ENCODE results near the genes PLEKHM3 and PTH2R.

- RRBS: 2% methylated on average over 7 of the region's 27 CpGs
Observed at GRCh38 chr2:207164499-207165353, 1.0 kb downstream of the KLF7 start.

- RRBS: under 1% methylated on average over 10 of the region's 64 CpGs
Observed at GRCh38 chr2:207166271-207166782, 579 bp upstream of the KLF7 start.

DNA sequence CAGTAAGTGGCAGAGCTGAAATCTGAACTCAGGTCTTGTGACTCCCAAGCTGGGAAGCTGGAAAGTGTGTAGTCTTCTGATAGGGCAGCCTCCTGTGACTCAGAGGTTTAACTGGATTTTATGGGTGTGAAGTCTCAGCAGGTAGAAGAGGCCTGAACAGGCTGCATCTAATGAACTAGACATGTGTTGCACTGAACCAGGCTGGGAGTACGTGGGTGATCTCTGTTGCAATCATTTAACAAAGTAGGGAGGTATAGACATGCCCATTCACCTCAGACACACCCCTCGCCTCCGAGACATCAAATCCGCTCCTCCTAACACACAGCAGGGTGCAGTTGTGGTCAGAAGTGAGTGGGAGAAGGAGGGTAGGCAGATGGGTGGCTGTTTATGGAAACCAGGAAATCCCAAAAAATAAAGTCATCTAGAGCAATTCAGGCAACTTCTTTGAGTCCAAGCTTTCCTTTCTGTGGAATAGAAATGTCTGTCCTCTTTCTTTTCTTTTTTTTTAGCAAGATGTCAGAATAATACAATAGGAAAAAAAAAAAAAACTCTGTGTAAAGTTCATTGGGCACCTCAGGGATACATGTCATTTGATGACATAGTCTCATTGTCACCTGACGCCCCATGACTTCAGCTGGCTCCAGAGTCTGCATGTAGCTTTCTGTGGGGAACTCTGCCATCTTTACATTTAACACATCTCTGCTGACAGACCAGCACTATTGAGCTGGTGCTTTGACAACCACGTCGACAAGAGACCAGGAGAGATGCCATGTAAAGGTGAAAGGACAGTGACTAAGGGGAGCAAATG lies 172.3 kb upstream of the KLF7 start:
- RRBS: no CpG with 5 or more reads among the region's 7 CpGs

DNA sequence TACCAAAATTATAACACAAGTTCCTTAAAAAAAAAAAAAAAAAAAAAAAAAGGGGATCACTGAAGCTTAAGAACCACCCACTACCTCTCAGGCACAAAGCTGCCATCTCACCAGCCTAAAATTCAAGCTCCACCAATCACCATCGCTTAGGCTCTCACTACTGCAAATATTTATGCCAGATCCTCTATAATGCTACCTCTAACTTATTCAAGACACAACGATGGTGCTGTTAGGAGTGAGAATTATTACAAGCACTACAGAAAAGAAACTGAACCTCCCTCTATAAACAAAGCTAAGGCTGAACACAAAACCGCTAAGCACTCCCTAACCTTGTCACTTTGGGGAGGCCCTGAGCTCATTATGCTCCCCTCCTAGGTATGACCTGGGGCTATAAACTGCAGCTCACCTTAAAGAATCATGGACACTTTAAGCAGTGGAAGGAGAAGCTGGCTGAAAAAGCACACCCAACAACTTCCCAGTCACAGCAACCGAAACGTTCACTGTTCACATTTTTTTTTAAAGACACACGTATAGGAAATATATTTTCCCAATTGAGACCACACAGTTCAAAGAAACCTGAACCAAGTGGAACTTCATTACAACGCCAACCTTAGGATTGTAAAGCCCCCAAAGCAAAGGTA lies 3.5 kb downstream of the FZD5 start:
- RRBS: no CpG with 5 or more reads among the region's 7 CpGs

DNA sequence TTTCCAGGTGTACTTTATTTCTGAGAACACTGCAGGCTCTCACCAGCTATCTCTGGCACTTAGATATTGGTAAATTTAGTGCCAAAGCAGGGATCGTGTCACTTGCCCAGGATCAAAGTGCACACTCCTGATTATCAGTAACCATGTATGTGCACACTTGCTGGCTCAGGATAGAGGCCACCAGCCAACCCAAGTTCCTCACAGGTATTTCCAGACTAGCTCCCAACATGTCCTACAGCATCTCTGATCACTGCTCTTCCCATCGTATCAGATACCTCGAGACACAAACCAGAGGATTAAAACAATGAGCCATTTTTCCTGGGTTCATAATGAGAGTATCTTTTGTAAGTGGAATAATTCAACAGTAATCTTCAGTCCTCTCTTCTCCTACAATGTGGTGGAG lies 5.8 kb upstream of the FZD5 start:
- RRBS: no CpG with 5 or more reads among the region's 3 CpGs

DNA sequence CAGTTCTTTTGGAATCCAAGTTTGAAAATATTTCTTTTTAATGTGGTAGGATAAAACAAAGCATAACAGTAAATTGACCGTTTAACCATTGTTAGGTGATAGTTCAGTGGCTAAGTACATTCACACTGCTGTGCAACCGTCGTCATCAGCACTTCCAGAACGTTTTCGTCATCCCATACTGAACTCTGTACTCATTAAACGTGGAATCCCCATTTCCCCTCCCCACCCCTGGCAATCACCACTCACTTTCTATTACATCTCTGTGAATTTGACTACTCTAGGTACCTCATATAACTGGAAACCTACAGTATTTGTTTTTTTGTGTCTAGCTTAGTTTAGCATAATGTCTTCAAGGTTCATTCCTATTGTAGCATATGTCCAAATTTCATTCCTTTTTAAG lies 33.0 kb upstream of the FZD5 start:
- RRBS: no CpG with 5 or more reads among the region's 6 CpGs

- RRBS: no CpG with 5 or more reads among the region's 2 CpGs
Observed at GRCh38 chr2:207844622-207844999, 74.9 kb upstream of the FZD5 start.

DNA sequence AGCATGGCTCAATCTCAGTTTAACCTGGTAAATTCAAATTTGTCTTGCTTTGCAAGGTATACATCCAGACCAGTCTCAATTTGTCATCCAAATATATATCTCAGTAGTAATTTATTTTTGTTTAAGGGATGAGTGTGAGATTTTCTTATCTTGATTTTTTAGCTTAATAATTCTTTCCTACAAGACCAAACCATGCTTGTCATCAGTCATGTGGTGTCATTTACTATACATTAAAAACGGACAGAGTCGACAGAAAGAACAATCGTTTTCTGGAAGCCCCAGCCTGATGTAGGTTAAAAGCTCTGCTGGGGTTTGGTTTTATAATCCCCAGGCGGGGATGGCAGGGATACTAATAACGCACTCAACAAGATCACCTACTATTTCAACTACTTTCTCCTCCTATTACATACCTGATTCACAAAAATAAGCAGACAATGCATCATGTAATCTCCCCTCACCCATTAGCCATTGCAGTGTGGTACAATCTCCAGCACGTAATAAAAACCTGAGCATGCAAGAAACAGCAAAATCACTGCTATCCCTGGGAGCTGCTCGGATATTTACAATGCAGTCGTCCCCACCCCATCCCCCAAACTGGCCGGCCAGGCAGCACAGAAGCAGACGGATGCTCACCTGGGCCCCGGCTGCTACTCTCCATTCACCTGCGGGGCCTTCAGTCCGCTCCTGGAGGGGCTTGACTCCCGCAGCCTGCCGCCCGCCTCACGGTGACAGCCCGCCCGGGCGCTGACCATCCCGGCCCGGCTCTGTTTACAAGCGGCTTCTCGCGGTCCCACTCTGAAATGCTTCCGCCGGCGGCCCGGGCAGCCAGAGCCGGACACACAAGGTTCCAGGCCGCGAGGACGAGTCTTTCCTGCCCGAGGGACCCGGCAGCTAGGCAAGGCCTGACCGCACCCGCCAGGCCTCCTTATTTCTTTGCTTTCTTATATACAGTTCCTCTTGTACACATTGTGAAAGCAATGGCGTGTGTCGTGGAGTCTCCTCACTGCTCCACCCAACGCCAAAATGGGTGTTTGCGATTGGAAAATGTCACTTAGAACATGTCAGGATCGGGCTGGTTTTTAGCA lies at the start of gene PLEKHM3:
Gene PLEKHM3, minus strand, starts transcription at position 772 of the 1,085 bp plus-strand sequence.
- RRBS: 3% methylated on average over 19 of the region's 42 CpGs

DNA sequence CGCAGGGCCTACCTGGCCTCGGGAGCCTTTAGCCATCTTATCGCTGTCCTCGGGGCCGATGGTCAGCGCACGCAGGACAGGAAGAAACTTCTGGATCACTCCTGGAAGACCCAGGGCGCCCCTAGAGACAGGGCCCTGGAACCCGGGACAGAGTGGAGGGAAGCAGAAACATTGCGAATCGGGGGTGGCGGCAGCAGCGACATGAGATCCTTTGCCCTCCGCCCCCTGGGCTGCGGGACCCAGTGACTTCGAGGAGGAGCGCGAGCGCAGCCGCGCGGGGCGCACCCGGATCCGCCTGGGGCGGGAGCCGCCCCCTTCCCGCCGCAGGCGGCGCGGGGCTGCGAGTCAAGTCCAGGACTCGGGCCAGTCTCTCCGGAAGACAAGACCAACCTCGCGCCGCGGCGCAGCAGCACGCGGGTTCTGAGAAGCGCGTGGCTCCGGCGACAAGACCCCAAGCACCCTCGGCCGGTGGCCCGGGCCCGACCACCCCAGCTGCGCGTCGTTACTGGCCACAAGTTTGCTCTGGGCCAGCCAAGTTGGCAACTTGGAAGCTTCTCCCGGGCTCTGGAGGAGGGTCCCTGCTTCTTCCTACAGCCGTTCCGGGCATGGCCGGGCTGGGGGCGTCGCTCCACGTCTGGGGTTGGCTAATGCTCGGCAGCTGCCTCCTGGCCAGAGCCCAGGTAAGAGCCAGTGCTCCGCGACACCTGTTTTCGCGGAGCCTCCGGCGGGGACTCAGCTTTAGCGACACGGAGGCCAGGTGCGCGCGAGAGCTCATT lies at the start of gene PTH2R:
Gene PTH2R, plus strand, starts transcription at position 354 of the 776 bp plus-strand sequence.
- RRBS: 6% methylated on average over 38 of the region's 72 CpGs

DNA sequence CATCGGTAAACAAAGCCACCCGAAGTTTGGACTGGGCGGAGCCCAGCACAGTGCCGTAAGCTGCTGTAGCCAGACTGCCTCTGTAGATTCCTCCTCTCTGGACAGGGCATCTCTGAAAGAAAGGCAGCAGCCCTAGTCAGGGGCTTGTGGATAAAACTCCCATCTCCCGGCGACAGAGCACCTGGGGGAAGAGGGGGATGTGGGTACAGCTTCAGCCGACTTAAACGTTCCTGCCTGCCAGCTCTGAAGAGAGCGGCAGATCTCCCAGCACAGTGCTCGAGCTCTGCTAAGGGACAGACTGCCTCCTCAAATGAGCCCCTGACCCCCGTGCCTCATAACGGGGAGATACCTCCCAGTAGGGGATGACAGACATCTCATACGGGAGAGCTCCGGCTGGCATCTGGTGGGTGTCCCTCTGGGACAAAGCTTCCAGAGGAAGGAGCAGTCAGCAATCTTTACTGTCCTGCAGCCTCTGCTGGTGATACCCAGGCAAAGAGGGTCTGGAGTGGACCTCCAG lies 71.3 kb downstream of the MAP2 start:
- RRBS: no CpG with 5 or more reads among the region's 14 CpGs

GRCh38 chr2:209495677-209496462 lies 72.0 kb downstream of the MAP2 start:
- RRBS: no CpG with 5 or more reads among the region's 3 CpGs

GRCh38 chr2:209896213-209896445 lies 106.3 kb upstream of the RPE start:
- RRBS: no CpG with 5 or more reads among the region's 6 CpGs

- RRBS: no CpG with 5 or more reads among the region's 9 CpGs
Observed at GRCh38 chr2:210558530-210559603, 2.5 kb downstream of the CPS1 start.

DNA sequence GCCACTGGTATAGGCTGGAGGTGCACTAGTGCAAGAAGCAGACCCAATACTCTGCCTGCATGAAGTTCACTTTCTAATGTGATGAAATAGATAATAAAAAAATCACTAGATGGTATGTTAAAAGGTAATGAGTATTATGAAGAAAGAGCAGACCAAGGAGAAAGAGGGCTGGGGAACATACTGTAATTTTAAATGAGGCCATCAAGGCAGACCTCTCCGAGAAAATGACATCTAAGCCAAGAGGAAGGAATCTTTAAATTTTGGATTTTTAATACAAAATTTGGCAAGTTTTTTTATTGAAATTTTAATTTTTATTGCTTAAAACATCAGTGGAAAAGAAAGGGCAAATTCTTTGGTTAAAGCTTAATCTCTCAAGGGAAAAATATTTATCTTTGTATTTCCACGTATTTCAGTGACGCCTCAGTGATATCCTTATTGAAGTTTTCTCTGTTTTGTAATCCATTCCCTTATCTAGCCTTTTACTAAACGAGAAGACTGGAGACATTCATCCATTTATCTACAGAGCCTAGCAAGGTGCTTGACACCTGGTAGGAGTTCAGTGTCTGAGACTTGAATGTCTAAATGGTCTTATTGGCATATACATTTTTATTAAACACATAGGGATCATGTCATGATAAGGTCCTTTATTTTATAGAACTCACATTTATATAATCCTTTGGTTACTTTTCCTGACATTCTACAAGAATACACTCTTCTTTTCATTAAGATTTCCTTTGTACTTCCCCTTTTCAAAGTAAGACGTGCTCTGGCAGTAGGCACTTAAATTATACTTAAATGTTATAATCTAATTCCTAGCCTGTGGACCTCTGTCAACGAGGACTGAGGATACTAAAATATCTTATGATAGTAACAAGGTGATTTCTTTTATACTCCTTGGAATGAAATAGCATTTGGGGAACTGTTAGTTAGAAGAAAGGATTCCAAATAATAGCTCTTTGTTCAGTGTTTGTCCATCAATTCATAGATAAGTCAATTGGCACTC lies 13.0 kb downstream of the CPS1 start:
- RRBS: no CpG with 5 or more reads among the region's 6 CpGs

DNA sequence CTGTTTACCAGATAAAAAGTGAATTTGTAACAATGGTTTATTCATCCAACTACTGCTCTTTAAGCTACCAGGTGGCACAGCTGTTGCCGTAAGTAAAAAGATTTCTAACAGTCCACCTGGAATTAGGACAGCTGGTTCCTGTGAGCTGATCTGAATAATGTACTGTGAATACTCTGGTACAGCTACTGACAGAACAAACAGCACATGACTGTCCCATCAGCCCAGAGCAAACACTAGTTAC lies 840.3 kb downstream of the CPS1 start:
- RRBS: no CpG with 5 or more reads among the region's 1 CpG

GRCh38 chr2:211766663-211767362 lies 771.8 kb downstream of the ERBB4 start:
- RRBS: no CpG with 5 or more reads among the region's 7 CpGs

GRCh38 chr2:211899797-211900530 lies 638.6 kb downstream of the ERBB4 start:
- RRBS: no CpG with 5 or more reads among the region's 6 CpGs

Data from HGPS cell (cell line).